OVCAR3 (cell line): ENCODE measurements around a stretch of chr7.

GRCh38 chr7:156756278-156756850 is 115.8 kb downstream of the RNF32 start:
- RRBS, result no CpG with 5 or more reads among the region's 5 CpGs

- RRBS, result no CpG with 5 or more reads among the region's 20 CpGs
Observed at GRCh38 chr7:156943425-156944039, 6.0 kb upstream of the NOM1 start.

DNA sequence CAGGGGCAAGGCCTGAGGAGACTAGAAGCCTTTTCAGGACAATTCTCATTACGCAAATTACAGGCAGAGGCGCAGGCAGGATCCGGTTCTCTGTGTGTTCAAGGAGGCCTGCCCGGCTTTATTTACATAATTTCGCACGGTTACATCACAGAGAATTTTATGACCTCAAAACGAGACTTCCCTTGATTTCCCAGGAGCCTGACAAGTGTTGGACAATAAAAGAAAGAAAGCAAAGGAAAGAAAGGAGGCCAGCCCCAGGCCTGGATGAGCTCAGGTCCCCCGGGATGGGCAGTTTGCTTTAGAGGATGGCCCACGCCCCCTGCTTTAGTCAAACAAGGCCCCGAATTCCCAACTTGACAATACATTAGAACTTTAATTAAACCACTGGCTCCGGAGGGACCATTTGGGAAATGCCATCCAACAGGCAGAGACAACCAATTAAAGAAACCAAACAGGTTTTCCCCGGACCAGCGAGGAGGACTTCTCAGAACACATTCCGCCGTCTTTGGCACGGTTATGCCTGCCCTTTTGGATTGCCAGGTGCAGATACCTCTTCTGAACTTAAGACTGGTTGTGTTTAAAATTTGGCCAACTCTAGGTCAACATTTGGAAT is 2.9 kb downstream of the MNX1 start:
- RRBS, result 88% methylated on average over 4 of the region's 16 CpGs

DNA sequence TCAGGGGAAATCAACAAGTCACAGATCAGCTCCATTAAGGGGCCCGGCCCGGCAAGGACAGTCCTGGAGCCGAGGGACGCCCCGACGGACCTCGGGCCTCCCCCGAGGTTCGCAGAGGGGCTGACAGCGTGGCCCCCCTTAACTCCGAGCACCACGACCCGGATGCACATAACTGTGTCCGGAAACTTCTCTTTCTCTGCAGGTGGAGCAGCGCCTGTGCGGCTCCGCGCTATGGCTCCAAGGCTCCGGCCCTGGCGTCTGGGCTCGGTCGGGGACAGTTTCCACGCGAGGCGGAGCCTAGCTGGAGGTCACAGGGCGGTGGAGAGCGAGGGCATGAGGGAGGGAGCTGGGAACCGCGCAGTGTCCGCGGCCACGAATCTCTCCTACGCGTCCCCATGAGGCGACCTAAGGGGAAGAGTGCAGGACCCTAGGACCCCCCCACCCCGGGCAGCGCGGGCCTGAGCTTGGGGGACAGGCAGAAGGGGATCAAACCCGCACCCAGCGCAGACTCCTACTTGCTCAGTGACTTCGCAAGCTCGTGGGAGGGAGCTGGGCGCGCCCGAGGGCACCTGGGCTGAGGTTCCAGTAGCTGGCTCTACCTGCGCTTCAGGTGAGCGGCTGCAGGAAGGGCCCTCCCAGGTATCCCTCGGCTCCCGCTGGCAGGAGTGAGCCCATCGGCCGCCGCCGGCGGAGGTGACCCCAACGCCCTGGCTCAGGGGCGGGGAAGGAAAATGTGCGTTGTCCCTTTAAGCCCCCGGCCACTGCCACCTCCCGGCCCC is 8.6 kb upstream of the MNX1 start:
- RRBS, result 22% methylated on average over 20 of the region's 59 CpGs

- RRBS, result no CpG with 5 or more reads among the region's 24 CpGs
Observed at GRCh38 chr7:157183349-157184233, 44.9 kb downstream of the UBE3C start.

GRCh38 chr7:157263831-157264499 is 72.8 kb upstream of the DNAJB6 start:
- RRBS, result no CpG with 5 or more reads among the region's 9 CpGs

DNA sequence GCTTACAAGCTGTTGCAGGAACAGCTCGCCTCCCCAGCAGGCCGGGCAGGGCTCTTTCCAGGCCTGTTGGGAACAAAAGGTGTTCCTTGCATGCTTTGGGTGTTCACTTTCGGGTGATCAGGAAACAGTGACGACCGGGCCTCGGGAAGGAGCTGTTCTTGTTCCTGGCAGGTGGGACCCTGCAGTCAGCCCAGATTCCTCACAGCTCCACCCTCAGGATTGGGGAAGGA is 50.7 kb upstream of the DNAJB6 start:
- RRBS, result 96% methylated on average over 2 of the region's 6 CpGs

DNA sequence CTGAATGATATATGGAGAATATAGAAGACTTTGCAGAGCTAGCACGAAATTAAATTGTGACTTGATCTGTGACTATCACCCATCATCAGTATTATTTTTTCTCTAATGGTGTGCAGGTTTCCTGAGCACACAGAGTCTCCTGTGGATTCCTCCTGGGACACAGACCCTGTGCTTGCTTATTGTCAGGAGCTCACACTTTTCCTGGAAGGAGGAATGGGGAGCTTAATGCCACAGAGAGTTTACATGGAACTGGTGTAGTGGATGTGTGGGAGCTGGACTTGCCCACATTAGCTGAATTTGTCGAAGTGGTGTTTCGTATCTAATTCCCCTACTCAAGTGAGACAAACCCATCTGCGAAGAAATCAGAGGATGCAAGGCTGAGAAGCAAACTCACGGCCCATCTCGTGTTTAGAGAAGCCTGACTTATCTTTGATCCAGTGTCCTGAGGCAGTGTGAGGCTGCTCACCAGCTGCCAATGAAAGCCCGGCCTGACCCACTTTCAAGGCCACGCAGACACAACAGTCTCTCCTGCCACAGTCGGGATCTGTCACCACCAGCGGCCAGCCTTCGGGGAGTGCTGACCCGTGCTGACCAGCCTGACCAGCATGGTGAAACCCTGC is 7.6 kb upstream of the DNAJB6 start:
- RRBS, result no CpG with 5 or more reads among the region's 12 CpGs

DNA sequence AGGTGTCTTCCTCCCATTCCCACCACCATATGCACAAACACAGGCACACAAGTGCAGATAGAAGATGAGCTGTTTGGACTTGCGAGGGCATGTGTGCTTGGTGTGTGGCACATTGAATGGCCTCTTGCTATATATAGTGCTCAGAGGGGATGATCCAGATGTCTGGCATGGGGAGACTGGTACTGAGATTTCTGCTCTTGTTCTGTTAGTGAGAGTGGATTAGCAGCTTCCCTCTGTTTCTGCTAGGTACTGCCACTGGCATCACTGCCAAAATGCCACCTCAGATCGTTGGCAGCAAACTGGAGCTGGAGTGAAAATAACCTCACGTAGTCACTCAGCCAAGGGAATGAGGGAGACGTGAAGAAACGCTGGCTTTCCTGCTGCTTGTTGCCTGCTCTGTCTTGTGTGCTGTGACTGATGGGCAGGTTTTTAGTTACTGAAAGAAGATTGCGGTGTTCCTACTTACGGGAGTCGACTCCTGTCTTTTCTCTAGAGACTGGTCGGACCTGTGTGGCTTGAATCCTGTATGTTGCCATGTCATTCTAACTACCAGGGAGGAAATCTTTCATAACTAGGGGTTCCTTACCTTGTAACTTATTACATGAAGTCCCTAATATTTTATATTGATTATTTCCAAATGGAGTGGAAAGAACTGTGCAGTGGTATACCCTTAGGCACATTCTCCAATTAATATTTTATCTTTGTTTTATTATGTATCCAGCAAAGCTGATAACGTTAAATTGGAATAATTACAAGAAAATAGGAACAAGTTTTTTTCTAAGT is 19.4 kb downstream of the DNAJB6 start:
- RRBS, result no CpG with 5 or more reads among the region's 10 CpGs

- RRBS, result no CpG with 5 or more reads among the region's 10 CpGs
Observed at GRCh38 chr7:157357911-157358556, 21.2 kb downstream of the DNAJB6 start.

GRCh38 chr7:157370783-157371751 is 34.3 kb downstream of the DNAJB6 start:
- RRBS, result no CpG with 5 or more reads among the region's 21 CpGs

DNA sequence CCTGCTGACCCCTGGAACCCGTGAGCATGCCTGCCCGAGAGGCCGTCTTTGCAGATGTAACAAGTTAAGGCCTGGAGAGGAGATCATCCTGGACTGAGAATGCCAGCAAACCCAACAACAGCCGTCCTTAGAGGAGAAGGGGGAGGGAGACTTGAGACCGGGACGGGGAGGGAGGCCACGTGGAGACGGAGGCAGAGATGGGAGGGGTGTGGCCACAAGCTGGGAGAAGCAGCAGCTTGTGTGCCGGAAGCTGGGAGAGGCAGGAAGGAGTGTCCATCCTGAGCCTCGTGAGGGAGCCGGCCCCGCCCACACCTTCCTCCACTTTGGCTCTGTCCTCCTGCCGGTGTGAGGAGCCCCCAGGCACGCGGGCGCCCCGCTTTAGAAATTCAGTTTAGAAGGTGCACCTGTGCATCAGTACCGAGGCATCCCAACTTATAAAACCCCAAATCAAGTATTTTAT is 95.7 kb downstream of the DNAJB6 start:
- RRBS, result 8% methylated on average over 8 of the region's 18 CpGs

GRCh38 chr7:157471535-157472108 is 134.8 kb downstream of the DNAJB6 start:
- RRBS, result no CpG with 5 or more reads among the region's 4 CpGs

GRCh38 chr7:158011888-158012387 is 575.7 kb downstream of the PTPRN2 start:
- RRBS, result no CpG with 5 or more reads among the region's 12 CpGs

GRCh38 chr7:158365270-158366031 is 222.2 kb downstream of the PTPRN2 start:
- RRBS, result no CpG with 5 or more reads among the region's 24 CpGs

DNA sequence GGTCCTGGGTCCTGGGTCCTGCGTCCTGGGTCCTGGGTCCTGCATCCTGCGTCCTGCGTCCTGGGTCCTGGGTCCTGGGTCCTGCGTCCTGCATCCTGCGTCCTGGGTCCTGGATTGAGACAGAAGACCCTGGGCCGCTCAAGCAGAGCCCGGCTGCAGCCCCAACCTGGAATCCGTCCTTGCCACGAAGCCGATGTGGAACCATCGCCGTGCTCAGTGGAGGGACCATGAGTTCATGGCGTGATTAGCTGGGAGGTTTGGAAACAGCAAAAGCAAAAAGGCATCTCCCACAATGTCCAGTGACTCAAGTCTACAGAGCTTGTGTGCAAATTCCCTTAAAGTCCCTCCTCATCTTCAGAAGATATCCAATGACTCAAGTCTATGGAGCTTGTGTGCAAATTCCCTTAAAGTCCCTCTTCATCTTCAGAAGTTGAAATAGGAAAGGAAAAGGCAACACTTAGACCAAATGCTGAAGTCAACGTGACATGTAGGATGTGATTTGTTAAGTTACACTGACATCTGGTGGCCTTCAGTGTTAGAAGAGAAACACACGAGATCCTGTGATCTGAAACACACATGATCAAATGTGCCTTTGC is 179.9 kb downstream of the PTPRN2 start:
- RRBS, result no CpG with 5 or more reads among the region's 15 CpGs

GRCh38 chr7:158421116-158421409 is 166.6 kb downstream of the PTPRN2 start:
- RRBS, result no CpG with 5 or more reads among the region's 4 CpGs

- RRBS, result 9% methylated on average over 7 of the region's 13 CpGs
Observed at GRCh38 chr7:158473286-158473722, 114.3 kb downstream of the PTPRN2 start.

DNA sequence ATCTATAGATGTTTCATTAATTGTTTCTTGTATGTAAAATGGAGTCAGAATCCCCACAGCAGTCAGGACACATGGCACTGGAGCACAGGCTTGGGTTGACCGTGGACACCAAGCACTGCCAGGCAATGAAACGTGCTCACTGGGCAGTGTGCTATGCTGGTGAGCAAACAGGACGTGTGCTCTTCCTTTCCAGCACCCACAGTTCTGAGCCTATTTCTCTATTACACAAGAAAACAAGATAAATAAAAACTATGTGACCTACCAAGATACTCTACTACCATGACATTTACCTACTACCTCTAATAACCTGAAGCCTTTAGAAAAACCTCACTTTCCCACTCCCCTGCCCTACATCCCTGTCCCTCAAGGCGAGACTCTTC is 44.2 kb upstream of the PTPRN2 start:
- RRBS, result no CpG with 5 or more reads among the region's 4 CpGs

GRCh38 chr7:158776318-158776845 is 52.9 kb downstream of the ESYT2 start:
- RRBS, result no CpG with 5 or more reads among the region's 3 CpGs